ENCODE measurements around a stretch of chr19.

- CAGE, long polyA plus RNA = no peak
- RRBS = no CpG with 5 or more reads among the region's 66 CpGs
Observed at GRCh38 chr19:17101518-17102621, 26.3 kb downstream of the MYO9B start.

DNA sequence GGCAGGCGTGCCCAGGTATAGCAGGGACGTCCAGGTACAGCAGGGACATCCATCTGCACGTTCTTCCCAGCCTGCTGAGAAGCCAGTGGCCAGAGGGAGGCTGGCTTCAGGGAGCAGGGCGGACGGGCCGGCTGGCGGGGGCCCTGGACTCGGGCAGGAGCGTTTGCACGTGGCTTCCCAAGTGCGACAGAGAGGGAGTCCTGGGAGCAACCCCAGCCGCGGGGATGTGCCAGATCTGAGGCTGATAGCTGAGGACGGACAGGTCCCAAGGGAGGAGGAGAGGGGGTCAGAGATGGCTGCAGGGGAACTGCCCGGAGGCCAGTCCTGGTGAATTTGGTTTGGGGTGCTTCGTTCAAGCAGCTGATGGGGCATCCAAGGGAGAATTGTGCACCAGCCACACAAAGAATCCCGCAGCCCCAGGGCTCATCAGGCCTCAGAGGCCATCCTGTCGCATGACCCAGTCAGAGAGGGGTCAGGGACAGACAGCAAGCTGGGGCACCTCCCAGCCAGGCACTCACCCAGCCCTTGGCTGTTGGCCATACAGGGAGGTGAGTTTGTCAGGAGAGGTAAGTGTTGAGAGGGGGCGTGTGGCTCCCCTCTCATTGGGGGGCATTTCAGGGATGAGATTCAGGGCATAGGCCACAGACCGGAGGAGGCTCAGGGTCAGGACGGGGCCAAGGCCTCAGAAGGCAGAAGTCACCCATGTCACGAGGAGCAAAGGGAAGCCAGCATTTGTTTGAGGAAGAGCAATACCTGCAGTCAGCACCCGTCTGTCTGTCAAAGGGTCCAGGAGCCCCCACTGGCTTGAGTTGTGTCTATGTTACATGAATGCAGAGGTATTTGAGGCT, 37.0 kb downstream of the MYO9B start:
- CAGE, long polyA plus RNA = no peak
- RRBS = no CpG with 5 or more reads among the region's 23 CpGs

GRCh38 chr19:17113210-17113827, 37.7 kb downstream of the MYO9B start:
- CAGE, long polyA plus RNA = no peak
- RRBS = 83% methylated on average over 6 of the region's 18 CpGs

GRCh38 chr19:17125466-17126432, 50.2 kb downstream of the MYO9B start:
- CAGE, long polyA plus RNA = no peak
- RRBS = no CpG with 5 or more reads among the region's 24 CpGs

DNA sequence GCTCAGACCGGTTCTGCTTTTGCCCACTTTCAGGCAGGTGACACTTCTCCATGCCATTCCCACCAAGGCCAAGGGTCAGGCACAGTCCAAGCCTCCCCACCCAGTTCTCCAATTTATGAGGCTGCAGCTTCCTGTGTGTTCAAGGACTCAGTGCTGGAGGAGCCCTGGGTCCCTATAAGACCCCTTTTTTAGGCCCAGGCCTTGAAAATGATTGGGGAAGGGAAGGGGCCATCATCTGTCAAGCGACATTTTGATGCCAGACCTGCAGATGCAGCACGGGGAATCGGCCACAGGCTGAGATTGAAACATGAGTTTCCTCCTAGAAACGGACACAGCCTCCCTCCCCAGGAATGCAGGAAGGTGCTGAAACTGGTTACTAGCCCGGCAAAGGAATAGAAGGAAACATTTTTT, 65.5 kb upstream of the USE1 start:
- CAGE, long polyA plus RNA = no peak
- RRBS = no CpG with 5 or more reads among the region's 6 CpGs

- CAGE, long polyA plus RNA = no peak
- RRBS = no CpG with 5 or more reads among the region's 9 CpGs
Observed at GRCh38 chr19:17152538-17152853, 62.7 kb upstream of the USE1 start.

- CAGE, long polyA plus RNA = no peak
- RRBS = no CpG with 5 or more reads among the region's 30 CpGs
Observed at GRCh38 chr19:17156550-17157817, 58.2 kb upstream of the USE1 start.

DNA sequence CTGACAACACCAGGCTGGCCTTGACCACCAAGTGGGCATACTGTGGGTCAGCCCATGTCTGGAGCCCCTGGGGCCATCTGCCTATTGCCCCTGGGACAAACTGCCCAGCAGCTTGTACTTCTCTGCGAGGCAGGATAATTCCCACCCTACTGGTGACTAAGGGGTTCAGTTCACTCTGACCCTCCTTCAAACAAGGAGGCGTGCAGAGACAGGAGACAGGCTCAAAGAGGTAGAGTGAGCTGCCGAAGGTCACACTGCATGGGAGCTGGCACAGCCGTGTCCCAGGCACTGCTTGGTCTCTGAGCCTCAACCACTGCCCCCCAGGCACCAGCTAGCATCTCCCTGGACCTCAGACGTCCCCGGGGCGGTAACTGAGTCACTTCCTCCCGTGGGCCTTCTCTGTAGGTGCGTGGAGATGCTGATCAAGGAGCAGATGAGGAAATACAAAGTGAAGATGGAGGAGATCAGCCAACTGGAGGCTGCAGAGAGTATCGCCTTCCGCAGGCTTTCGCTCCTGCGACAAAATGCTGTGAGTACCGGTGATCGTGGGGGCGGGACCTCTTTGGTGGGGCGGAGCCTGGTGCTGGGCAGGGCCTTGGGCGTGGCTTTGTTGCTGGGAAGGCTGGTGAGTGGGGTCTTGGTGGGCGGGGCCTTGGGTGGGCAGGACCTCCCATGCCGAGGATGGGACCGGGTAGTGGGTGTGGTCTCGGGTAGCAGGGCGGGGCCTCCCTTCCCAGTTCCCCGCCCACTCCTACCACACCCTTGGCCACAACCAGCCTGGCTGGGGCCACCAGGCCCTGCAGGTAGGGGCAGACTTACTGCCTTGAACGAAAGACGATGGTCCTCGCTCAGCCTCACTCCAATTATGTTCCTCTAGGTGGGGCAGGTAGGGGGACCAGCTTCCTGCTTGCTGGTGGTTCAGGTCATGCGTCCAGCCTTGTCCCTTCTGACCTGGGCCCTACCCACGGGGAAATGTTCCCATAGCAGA, 5.7 kb upstream of the USE1 start:
- CAGE, long polyA plus RNA = no peak
- RRBS = no CpG with 5 or more reads among the region's 29 CpGs

DNA sequence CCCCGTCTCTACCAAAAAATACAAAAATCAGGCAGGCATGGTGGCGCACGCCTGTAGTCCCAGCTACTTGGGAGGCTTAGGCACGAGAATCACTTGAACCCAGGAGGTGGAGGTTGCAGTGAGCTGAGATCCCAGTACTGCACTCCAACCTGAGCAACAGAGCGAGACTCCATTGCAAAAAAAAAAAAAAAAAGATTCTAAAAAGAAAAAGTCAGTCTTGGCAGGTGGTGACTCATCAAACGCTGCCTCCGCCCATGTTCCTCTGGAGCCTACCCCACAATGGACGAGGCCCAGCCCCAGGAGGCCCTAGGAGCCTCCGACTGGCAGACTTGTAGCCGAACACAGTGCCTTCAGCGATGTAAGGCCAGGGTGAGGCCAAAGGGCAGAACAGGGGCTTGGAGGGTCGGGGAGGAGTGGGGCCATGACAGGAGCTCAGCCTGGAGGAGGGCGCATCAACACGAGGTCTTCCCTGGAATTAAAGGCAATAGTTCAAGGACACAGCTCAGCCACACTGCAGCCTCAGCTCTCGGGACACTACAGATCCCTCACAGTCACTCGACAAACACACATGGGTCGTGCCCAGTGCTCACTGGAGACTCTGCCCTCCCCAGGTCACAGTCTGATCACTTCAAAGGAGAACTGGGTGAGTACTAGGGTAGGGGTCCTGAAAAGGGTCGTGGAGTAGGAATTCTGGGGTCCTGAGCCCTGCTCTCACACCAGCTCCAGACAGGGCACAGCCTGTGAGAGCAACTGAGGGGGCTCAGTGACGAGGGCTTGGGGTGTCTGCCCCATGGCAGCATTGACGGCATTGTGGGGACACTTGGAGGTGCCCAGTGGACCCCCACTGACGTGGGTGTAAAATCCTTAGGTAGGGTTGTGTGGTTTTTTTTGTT, 5.2 kb downstream of the USE1 start:
- CAGE, long polyA plus RNA = no peak
- RRBS = no CpG with 5 or more reads among the region's 21 CpGs

GRCh38 chr19:17227676-17228214, 1.7 kb downstream of the OCEL1 start:
- CAGE, long polyA plus RNA = no peak
- RRBS = no CpG with 5 or more reads among the region's 12 CpGs

DNA sequence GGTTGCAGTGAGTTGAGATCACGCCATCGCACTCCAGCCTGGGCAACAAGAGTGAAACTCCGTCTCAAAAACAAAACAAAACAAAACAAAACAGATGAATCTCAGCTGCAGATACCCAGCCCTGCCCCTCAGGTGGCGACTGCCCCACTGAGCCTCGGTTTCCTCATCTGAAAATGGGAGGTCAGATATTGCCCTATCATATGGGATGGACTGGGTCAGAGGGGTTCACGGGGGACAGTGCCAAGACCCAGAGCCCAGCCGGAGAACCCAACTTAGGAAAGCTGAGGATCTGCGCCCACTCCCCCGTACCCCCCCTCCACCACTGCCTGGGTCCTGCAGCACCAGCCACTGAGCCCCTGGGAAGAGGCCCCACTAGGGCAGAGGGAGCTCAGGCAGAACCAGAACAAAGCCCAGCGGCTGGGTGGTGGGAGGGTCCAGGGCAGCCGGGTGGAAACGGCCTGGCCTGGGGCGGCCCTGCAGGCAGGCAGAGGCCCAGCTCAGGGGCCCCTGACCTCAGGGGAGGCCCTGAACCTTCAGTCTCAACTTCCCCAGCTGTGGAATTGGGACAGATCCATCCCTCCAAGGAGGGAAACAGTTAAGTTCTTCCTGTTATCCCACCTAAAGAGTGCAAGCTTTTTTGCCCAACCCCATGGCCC, 3.3 kb downstream of the NR2F6 start:
- CAGE, long polyA plus RNA = no peak
- RRBS = no CpG with 5 or more reads among the region's 13 CpGs

- CAGE, long polyA plus RNA = no peak
- RRBS = 9% methylated on average over 12 of the region's 59 CpGs
Observed at GRCh38 chr19:17282242-17283154, 797 bp downstream of the ANKLE1 start.

GRCh38 chr19:17293527-17294389, 9.5 kb downstream of the ABHD8 start:
- CAGE, long polyA plus RNA = no peak
- RRBS = 42% methylated on average over 15 of the region's 40 CpGs

GRCh38 chr19:17305926-17306981, 582 bp downstream of the MRPL34 start:
- CAGE, long polyA plus RNA = no peak
- RRBS = under 1% methylated on average over 15 of the region's 59 CpGs

DNA sequence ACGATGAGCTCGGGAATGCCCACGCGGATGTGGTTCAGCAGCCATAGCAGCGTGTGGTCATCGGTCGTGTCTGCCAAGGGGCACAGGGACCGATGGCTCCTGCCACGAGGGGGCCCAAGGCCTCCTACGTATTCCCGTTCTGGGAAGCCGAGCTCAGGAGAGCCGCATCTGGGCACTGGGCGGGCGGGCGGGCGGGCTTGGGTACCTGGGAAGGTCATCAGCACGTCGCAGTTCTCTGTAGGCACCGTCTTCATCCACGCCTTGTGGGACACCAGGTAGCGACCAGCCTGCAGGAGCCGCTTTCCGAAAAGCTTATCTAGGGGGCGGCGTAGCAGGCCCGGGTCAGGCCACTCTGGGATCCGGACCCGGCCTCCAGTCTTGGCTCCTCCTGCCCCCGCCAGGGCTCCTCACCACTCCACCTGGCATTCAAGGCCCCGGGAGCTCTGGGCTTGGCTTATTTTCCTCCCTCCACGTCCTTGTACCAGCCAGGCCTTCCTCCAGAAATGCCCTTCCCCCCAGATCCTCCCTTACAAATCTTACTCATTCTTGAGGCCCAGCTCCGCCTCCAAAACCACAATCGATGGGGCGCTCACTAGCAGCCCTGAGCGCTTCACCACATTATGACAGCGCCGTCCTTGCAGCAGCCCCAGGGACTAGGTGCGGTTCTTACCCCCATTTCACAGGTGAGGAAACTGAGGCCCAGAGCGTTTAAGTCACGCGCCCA, 1.0 kb downstream of the ANO8 start:
- CAGE, long polyA plus RNA = no peak
- RRBS = 27% methylated on average over 3 of the region's 42 CpGs

DNA sequence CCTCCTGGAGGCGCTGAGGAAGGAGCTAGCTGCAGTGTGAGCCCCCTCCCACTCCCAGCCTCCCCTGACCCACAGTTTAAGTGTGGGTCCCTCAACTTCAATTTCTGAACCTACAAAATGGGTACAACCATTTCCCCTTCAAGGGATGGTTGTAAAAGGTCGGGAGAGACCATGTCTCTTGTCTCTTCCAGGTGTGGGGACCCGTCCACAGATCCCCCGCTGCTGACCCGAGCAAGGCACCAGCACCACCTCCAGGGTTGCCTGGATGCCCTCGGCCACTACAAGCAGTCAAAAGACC, 3.9 kb downstream of the GTPBP3 start:
- CAGE, long polyA plus RNA = no peak
- RRBS = no CpG with 5 or more reads among the region's 6 CpGs

DNA sequence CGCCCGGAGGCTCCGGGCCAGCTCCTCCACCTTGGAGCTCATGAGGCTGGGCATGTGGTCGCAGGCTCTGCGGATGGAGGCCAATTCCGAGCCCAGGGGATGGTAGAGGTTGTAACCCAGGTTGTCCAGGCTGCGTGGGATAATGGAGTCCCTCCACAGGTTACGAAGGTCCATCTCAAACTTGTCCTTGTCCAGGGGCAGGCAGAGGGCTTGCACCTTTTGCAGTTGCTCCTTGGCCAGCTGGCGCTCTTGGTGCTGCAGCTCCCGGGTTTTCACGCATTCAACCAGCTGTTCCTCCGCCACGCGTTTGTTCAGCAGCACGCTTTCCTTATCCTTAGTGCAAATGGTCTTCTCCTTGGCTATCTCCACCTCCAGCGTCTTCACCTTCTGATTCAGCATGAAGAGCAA, 11.5 kb downstream of the PLVAP start:
- CAGE, long polyA plus RNA = no peak
- RRBS = no CpG with 5 or more reads among the region's 16 CpGs

- CAGE, long polyA plus RNA = no peak
- RRBS = 61% methylated on average over 1 of the region's 40 CpGs
Observed at GRCh38 chr19:17403166-17404024, 2.0 kb downstream of the BST2 start.

GRCh38 chr19:17560116-17560670, 4.7 kb downstream of the COLGALT1 start:
- CAGE, long polyA plus RNA = no peak
- RRBS = no CpG with 5 or more reads among the region's 17 CpGs

DNA sequence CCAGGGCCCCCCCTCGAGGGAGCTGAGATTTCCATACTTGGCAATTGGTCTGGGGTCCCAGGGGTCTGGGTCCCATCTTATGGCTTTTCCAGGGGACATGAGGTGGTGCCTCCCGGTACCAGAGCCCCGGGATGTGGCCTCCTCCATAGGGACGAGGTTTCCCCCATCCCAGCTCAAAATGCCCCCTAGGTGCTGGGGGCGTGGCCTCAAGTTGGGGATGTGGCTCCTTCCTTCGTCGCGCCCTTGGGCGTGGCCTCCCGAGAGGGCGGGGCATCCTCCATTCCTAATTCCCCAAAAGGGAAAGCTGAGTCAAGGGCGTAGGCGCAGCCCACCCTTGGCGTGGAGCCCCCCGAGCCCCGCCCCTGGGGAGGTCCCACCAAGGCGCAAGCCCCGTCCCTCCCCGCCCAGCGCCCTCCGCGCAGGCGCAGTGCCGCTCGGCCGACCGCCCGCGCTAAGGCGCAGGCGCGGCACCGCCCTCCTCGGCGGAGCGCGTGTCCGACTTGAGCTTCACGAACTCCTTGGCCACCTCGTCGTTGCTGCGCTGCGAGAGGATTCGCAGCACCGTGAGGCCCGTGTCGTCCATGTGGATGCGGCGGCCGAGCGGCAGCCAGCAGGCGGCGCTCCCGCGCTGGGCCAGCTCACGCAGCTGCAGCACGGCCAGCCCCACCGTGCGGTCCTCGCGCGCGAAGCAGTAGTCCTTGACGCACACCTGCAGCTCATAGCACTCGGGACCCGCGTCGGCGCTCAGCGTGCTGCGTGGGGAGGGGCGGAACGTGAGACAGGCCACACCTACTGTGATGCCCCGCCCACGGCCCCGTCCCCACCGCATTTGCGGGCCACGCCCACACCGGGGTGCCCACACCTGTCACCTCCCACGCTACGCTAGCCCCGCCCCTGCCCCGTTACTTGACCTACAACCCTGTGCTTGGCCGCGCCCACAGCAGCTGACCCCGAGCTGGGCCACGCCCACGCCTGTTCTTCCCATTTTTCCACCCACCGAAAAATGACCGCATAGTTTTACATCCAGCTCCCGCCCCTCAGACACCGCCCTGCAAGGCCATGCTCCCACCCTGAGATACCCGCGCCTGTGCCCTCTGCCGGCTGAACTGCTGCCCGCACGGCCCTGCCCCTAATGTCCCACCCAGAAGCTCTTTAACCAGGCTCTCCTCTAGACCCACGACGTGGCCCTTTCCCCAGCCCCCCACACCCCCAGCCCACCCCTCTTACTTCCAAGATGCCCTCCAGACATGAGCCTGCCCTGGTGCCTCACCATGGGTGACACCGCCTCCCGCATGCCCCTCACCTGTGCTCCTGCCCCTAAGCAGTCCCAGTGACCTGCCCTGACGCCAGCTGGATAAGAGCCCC, 50.6 kb downstream of the COLGALT1 start:
- CAGE, long polyA plus RNA = no peak
- RRBS = no CpG with 5 or more reads among the region's 103 CpGs

All from BJ (cell line).